A172 (cell line): ENCODE measurements around the genes MRPS26 and PANK2.

GRCh38 chr20:2957831-2958385 is 84.6 kb downstream of the PTPRA start:
- RAMPAGE, long total RNA = no peak

GRCh38 chr20:3026826-3027214 is 16.6 kb upstream of the GNRH2 start:
- RAMPAGE, long total RNA = no peak

GRCh38 chr20:3044990-3046152 is at the start of gene MRPS26:
MRPS26 (plus strand) TSS chr20:3046052.
- RAMPAGE, long total RNA = no peak

DNA sequence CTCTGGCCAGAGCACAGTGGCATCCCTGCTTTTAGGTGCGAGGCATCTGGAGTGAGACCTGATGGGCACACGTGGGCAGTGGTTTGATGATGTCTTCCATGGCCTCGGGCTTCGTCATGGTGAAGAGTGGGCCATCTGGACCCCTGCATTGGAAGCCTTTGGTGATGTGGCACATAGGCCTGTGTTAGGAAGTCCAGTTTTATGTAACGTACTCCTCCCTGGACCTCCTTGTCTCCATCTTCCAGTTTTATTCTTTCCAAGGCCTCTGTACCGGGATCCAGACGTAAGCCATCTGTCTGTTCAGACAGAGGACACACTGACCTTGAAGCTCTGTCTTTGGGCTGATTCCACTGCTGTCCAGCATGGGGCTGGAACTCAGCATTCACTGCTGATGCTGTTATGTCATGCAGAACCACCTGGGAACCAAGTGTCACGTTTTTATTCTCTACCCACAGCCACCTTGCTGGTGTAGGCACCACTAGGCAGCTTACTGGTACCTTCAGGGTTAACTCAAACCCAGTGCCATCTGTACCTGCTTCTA is 3.7 kb downstream of the MRPS26 start:
- RAMPAGE, long total RNA = no peak

GRCh38 chr20:3172988-3173317 is 396 bp downstream of the LZTS3 start:
- RAMPAGE, long total RNA = no peak

DNA sequence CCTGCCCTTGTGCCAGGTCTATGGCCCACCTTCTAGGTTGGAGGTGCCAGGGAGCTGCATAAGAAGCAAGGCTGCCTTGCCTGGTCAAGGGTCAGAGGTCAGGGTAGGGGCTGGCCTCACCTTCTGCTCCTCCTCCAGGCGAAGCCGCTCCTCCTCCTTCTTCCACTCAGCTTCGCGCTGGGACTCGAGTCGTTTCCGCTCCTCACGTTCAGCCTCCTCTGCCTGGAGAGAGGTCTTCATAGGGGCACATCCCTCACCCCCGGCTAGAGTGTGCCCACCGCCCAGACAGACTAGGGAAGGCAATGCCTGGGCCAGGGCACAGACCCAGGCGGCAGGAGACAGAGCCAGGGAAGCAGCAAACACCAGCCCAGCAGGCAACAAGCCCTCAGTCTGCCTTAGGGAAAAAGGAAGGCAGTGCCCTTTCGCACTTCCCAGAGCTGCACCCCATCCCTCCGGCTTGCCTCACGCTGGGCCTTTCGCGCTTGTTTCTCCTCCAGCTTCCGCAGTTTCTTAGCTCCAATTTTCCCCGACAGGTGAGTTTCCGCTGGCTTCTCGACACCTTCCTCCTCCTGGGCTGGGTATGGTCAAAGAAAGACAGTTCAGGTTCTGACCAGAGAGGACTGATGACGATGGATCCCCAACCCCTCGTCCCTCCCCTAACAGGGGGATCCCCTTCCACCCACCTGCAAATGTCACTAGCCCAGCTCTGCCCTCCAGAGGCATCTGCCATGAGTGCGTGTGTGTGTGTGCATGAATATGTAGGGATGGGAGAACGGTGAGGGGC is 4.4 kb downstream of the DDRGK1 start:
- RAMPAGE, long total RNA = no peak

DNA sequence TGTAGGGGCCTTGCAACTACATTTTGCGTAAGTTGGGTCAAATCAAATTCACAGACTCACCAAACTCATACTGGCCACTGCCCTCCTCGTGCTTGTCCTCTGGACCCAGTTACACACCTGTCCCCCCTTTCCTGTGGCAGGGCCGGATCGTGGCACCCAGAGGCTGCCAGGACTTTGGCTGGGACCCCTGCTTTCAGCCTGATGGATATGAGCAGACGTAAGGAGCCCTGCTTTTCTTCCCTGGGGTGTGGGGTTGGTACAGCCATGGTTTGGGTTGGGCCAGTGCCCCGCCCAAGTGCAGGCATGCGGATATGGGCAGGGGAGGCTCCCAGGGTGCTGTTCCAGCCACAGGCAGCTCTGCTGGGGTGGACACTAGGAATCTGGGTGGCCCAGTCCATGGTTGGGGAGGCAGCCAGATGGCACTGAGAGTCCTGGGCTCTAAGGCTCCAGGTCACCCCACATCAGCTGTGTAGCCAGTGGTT is 12.4 kb downstream of the ITPA start:
- RAMPAGE, long total RNA = no peak

- RAMPAGE, long total RNA = no peak
Measured at GRCh38 chr20:3238505-3239096, 389 bp downstream of the SLC4A11 start.

DNA sequence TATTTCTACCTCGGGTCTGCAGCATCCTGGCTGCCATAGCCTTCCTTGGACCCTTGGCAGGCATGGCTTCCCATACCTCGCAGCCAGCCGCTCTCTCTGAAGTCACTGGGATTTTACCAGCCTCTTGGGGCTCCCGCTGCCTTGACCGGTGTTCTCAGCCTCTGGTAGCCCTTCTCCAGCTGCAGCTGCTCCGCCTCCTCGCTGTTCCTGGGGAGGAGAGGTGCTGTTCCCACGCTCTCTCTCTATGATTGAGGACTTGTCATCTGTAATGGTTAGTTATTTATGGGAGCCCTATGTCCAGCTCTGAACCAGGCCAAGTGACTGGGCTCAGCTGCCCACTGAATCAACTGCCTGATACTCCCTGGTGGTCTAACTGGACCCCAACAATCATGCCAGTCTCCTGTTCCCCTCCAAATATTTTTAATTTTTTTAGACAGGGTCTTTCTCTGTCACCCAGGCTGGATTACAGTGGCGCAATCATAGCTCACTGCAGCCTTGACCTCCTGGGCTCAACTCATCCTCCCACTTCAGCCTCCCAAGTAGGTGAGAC is 4.7 kb upstream of the SLC4A11 start:
- RAMPAGE, long total RNA = no peak

GRCh38 chr20:3687395-3688083 is 5.7 kb upstream of the ADAM33 start:
- RAMPAGE, long total RNA = no peak

- RAMPAGE, long total RNA = no peak
Measured at GRCh38 chr20:3755261-3755832, 12.2 kb downstream of the ADISSP start.

DNA sequence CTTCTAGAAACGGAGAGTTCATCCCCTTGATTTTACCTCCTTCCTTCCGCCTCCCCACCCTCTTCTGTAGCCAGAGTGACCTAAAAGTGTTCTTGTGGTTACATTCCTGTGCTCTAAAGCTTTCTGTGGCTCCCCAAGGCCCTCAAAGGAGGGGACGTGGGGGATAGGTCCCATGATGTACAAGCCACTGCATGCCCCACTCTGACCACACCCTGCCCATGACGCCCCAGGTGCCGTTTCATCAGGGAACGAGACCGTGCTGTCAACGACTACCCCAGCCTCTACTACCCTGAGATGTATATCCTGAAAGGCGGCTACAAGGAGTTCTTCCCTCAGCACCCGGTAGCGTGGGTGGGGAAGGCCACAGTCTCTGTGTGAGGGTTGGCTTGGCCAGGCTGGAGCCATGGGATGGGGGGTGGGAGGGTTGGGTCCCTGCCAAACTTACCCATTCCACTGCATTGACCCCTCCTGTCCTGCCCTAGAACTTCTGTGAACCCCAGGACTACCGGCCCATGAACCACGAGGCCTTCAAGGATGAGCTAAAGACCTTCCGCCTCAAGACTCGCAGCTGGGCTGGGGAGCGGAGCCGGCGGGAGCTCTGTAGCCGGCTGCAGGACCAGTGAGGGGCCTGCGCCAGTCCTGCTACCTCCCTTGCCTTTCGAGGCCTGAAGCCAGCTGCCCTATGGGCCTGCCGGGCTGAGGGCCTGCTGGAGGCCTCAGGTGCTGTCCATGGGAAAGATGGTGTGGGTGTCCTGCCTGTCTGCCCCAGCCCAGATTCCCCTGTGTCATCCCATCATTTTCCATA is 8.4 kb downstream of the CDC25B start:
- RAMPAGE, long total RNA = no peak

DNA sequence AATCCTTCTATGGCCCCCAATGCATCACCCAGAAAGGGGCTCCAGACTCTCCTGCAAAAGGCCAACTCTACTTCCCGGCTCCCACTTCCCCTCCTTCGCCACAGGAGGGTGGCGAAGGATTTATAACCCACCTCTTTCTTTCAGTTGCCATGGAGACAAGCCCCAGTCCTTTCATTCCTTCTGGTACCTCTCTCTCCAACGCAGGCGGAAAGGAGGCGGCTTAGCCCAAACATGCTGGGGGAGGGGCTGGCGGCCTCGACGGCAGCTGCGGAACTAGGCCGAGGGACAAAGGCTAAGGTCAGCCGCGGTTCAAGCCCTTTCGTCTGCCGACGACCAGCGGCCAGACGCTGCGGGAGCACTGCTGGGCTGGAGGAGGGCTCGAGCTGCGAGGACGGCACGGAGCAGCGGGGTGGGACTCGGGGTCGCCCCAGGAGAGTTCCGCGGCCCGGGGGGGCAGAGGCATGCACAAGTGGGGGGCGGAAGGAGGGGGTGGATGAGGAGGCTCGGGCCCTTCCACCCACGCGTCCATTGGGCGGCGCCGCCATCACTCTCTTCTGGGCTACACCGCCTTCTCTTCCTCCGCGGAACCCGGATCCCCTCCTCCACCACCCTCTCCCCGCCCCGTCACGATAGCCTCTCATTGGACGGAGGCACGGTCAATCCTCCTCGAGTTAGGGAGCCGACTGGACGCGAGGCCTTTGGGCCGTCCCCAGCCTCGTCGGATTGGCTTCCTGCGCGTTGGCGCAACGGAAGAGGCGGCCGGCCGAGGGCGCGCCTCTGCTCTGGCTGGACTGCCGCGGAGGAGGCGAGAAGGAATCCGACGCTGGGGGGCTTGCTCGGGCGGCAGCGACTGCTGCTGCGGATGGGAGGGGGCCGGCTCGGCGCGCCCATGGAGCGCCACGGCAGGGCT is at the start of gene PANK2:
Gene PANK2, plus strand, starts transcription at position 780 of the 910 bp plus-strand sequence.
- RAMPAGE, long total RNA = no peak

DNA sequence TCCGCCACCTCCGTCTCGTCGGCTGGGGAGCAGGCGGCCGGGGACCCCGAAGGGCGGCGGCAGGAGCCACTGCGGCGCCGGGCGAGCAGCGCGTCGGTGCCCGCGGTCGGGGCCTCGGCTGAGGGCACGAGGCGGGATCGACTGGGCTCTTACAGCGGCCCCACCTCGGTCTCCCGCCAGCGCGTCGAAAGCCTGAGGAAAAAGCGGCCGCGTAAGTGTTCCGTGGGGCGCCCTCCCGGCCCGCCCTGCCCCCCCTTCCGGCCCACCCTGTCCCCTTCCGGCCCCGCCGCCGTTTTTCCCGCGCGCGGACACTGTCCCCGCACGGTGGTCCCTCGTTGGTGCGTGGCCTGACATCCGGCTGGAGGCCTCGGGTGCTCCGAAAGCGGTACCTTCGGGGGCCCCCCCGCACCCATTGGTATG is 341 bp downstream of the PANK2 start:
- RAMPAGE, long total RNA = start-site peak on the plus strand centred at position 307 of the sequence, 94 bp wide, 17 and 79 reads in 2 replicates

GRCh38 chr20:3917710-3918466 is 28.7 kb downstream of the PANK2 start:
- RAMPAGE, long total RNA = no peak

DNA sequence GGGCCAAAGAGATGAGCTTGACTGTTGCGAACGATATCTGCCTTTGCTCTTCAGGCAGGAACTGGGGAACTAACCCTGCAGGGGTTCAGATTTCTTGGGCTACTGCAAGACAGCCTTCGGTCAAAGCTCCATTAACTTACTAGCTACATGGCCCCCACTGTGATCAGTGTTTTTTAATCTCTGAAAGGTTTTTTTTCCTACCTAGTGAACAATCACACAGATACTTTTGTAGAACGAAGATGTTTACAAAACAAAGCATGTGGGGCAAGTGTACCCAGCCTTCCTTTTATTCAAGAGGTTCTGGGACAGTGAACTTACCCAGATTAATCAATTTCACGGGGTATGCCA is 48.3 kb downstream of the ADRA1D start:
- RAMPAGE, long total RNA = no peak

DNA sequence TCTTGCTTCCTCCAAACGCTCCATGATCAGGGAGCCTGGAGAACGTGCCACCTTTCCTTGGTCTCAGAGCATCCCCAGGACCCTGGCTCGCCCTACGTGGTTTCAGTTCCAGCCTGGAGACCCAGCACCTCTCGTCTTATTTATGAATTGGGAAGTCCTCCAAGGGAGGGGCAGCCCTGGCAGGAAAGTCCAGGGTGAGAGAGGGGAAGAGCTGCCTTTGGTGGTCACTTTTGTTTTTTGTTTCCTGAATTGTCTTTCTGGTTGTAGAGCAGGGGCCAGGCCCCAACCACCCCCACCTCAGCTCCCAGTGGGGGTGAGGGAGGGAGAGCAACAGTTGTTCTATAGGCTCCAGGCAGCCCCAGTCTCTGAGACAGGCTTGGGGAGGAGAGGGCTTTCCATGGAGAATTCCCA is 12.9 kb downstream of the RASSF2 start:
- RAMPAGE, long total RNA = no peak

- RAMPAGE, long total RNA = no peak
Measured at GRCh38 chr20:4813084-4814093, 10.0 kb downstream of the RASSF2 start.

- RAMPAGE, long total RNA = no peak
Measured at GRCh38 chr20:4946522-4947102, 54.7 kb downstream of the SLC23A2 start.

GRCh38 chr20:5117212-5117890 is 2.4 kb downstream of the PCNA start:
- RAMPAGE, long total RNA = no peak